ENCODE results near the genes DMGDH and HOMER1.

DNA sequence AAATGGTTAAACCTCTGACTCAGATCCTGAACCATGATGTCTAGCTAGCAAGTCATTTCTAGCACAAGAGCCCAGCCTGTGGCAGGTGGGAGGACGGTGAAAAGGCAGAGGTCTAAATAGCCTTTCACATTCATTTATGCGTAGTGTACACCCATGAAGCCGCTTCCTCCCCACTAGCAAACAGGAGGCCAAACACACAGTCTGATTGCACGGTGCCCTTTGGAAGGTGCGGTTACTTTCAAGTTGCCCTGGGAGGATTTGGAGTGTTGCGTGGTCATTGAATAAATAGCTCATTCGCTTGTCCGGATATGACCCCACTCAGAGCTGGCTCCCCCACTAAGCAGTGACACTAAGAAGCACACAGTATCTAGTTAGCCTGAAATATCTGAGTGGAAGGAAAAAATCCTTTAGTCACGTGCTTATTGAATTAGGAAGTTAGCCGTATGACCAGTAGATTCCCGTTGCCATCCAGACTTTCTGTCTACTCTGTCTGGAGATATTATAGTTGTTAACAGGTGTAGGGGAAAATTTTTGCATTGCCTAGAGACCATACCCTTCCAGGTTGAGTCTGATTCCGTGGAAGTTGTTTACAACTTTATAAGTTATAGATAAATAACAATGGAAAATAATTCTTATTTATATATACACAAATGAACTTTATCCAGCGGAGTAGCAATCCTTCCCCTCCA lies 735 bp upstream of the ARSB start:
- RRBS, result no CpG with 5 or more reads among the region's 13 CpGs

DNA sequence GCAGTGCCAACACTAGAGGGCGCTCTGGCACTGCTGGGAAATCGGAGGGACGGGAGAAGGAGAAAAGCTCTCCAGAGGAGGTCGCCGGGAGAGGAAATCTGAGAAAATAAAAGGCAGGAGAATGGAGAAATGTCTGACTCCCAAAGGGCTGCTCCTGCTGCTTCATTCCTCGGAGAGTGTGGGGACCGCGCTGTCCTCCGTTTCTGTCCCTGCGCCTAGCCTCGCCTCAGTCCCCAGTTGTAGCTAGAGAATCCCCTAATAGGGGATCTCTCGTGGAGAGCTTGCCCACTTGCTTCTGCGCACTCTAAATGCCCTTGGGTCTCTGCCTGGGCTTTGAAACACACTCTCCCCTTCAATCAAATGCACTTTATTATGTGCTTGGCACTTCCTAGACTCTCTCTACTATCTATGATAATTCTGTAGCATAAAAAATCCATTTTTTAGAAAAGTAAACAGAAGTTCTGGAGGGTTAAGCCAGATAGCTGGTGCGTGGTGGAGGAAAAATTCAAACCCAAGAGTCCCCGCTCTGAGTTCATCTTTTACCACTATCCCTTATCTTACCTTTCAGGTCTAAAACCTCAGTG lies 40.1 kb upstream of the ARSB start:
- RRBS, result no CpG with 5 or more reads among the region's 15 CpGs

DNA sequence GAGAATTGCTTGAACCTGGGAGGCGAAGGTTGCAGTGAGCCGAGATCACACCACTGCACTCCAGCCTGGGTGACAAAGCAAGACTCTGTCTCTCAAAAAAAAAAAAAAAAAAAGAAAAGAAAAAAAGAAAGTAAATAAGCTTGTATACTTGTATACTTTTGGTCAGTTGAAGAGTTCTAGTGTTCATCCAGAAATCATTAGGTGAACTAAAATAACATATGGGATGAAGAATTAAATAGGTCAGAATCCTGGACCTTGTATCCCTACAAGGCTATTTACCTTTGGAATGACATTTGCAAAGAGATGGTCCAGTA lies 39.0 kb downstream of the DMGDH start:
- RRBS, result no CpG with 5 or more reads among the region's 2 CpGs

- RRBS, result no CpG with 5 or more reads among the region's 3 CpGs
Observed at GRCh38 chr5:79050416-79051042, 18.9 kb downstream of the DMGDH start.

- RRBS, result 94% methylated on average over 23 of the region's 45 CpGs
Observed at GRCh38 chr5:79069381-79069803, at the start of gene DMGDH. Gene DMGDH, minus strand, starts transcription at chr5:79069674.

DNA sequence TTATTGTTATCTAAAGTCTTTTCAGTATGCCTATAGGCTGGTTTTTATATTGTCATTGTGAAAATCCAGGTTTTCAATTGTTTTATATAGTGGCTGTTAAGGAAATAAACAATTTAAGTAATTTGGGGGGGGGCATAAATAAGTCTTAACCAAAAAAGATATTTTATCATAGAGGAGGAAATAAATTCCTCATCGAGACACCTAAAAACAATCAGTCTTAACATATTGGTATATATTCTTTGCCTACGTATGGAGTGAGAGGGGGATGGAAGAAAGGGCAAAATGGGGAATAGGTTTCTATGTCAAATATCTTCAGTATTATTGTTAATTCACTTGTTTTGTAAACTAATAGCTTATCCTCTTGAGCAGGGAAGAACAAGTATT lies 53.7 kb downstream of the JMY start:
- RRBS, result no CpG with 5 or more reads among the region's 2 CpGs

DNA sequence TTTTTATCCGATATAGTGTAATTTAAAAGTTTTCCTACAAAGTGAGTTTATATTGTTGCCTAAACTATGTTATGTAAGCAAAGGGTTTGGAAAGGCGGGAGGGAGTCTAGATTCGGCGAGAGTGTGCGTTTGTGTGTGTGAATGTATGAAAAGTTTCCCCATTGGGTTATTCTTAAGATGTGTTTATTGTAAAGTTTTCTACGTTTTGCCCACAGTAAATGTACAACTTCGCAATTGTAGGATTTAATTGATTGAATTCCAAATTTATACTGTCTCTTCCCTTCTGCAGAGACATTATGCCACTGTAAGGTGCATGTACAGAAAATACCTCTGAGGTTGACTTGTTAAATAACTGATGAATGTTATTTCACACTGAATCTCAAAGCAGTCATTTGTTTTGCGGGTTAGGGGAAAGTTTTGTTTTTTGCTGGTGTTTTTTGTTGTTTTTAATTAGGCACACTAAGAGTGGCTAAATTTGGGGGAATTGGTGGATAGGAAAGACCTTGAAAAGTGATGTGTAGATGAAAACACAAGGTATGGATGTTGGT lies 89.9 kb downstream of the JMY start:
- RRBS, result no CpG with 5 or more reads among the region's 8 CpGs

DNA sequence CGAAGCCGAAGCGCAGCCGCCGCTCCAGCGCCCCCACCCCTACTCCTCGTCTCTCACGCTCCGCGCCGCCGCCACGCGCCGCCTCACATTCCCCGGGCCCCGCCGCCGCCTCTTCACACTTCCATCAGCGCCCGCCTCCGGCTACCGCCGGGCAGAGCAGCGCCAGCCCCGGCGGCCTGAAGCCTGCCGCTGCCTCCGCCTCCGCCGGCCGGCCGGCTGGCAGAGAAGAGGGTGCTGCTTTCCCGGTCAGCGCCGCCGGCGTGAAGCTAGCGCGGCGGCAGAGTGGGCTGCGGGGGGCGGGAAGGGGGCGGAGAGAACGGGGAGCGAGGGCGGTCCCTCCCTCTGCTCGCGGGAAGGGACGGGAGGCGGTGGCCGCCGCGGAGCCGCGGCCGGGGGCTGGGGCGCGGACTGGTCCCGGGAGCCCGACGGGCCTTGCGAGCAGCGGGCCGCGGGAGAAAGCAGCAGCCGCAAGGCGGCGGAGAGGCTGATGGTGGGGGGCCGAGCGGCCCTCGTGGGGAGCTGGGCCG lies at the start of gene HOMER1:
Gene HOMER1 (minus strand): TSS at position 284 of the 527 bp plus-strand sequence.
- RRBS, result 2% methylated on average over 21 of the region's 73 CpGs

DNA sequence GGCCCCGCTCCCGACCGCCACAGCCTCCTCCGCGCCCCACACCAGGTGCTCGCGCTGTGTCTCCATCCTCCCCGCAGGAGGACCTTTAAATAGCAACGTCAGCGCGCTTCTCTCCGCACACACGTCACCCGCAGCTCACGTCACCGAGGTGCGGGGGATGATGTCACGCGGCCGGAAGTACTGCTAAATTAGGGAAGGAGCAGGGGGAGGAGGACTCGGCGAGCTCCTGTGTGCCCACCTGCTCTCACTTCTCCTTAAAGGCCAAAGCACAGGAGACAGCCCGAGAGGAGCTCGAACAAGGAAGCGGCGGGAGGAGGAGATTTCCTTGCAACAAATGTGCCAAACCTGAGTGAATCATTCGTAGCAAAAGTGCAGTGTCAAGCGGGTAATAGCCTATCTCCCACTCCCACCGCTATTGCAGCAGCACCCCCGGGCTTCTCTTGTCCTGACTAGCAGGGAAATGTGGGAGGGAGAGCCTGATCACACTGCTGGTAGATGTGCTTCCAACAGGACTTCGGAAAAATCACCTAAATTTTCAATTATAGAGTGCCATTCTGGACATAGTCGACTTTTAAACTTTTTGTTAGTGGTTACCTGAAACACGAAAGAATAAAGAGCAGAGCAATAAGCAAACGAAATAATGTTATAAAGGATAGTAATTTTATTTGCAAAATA lies 675 bp upstream of the HOMER1 start:
- RRBS, result no CpG with 5 or more reads among the region's 34 CpGs

DNA sequence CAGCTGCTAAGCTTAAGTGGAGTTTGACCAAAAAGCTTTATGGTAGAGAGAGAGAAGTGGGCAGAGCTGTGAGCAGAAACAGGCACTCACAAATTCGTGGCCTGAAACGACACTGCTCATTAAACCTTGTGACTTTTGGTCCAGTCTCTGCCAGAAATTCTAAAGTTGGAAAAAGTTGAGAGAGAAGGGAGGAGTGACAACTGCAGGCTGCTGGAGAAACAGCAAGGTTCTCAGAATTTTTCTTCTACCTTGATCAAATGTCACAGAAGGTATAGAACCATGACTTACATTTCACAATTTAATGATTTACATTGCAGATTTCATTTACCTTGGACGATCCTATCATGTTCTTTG lies 131.4 kb downstream of the MTX3 start:
- RRBS, result no CpG with 5 or more reads among the region's 3 CpGs

GRCh38 chr5:80641007-80641347 lies 13.5 kb upstream of the MSH3 start:
- RRBS, result no CpG with 5 or more reads among the region's 3 CpGs

DNA sequence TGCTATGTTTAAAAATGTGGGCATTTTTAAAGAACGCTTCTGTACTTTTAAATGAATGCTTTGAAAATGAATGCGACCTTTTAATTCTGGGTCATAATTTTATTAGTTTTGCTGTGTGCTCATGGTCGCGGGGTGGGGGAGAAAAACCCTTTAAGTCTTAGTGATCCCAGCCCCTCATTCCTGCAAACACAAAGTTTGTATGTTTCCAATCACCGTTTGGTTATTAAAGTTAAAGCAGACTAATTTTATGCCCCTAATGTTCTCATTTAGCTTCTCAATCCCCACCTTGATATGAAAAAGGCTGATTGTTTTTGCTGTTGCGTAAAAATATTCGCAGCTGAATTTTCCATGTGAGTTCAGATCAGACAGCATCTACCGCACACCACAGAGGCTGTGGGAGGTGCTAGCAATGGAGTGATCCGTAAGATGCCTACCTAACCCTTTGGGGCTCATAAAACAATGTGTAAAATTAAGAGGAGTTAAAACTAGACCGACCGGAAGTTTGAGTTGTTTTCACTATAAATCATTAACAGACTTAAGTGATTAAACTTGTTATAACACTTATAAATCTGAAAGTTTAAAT lies 1.6 kb downstream of the RASGRF2 start:
- RRBS, result no CpG with 5 or more reads among the region's 11 CpGs

GRCh38 chr5:81194838-81195396 lies 38.2 kb upstream of the CKMT2 start:
- RRBS, result 0% methylated on average over 1 of the region's 28 CpGs

GRCh38 chr5:81234062-81234643 lies 1.0 kb downstream of the CKMT2 start:
- RRBS, result 86% methylated on average over 1 of the region's 11 CpGs

GRCh38 chr5:81235809-81236588 lies 2.9 kb downstream of the CKMT2 start:
- RRBS, result no CpG with 5 or more reads among the region's 6 CpGs

- RRBS, result 3% methylated on average over 19 of the region's 56 CpGs
Observed at GRCh38 chr5:81749305-81750250, 1.3 kb downstream of the SSBP2 start.

DNA sequence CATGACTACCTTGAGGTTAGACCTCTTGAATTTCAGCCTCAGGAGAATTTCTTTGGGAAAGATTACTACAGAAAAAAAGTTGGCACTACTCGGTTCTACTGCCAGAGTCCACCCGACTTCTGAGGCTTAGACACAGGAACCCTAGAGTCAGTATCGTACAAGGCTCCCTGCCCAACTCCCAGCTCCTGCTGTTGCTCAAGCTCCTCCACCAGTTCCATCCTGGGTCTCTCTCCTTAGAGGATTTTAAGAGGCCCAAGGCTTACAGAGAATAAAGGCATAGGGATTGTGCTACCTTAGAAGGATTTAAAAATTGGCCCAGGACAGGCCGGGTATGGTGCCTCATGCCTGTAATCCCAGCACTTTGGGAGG lies 29.0 kb upstream of the SSBP2 start:
- RRBS, result no CpG with 5 or more reads among the region's 4 CpGs

GRCh38 chr5:82384092-82384531 lies 106.0 kb upstream of the RPS23 start:
- RRBS, result no CpG with 5 or more reads among the region's 4 CpGs

DNA sequence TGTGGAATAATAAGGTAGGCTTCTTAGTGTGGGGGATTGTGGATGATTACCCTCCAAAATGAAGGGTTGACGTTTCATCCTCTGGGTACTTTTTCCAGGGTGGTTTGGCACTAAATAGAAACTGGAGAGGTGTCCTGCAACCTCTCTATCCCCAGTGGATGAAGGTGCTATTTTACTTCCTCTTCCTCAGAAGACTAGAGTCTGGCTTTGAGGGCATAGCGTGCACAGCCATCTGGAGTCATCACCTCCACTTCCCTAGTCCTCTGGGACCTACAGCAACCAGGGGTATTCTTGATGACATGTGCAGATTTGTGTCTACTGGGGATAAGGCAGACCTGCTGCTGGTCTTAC lies 260.9 kb upstream of the RPS23 start:
- RRBS, result no CpG with 5 or more reads among the region's 2 CpGs